ENCODE data around the gene LCN2.

- PRO-cap = no peak
Measured at GRCh38 chr9:128141876-128142624, 7.2 kb upstream of the LCN2 start.

- PRO-cap = bidirectional peak, plus-strand start at chr9:128149453, minus-strand start at chr9:128149306
Measured at GRCh38 chr9:128148922-128149996, at the start of gene LCN2. Gene LCN2, plus strand, starts transcription at chr9:128149453.

GRCh38 chr9:128169791-128170566 lies 9.9 kb downstream of the BBLN start:
- PRO-cap = no peak

GRCh38 chr9:128456555-128457373 lies 958 bp downstream of the ODF2 start:
- PRO-cap = no peak

- PRO-cap = no peak
Measured at GRCh38 chr9:128555210-128555708, 2.9 kb downstream of the SPTAN1 start.

- PRO-cap = no peak
Measured at GRCh38 chr9:128580847-128581191, 28.4 kb downstream of the SPTAN1 start.

DNA sequence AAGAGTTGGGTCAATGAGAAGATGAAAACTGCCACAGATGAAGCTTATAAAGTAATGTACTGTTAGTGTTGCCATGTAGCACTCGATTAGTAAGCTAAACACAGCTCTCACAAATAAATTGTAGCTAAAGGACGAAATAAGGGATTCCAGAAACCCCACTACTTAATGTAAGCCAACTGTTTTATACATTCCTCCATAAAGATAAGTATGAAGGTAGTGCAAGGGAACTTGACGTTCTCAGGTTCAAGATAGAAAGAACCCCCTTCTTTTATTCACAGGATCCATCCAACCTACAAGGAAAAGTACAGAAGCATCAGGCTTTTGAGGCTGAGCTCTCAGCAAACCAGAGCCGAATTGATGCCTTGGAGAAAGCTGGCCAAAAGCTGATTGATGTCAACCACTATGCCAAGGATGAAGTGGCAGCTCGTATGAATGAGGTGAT lies 30.4 kb downstream of the SPTAN1 start:
- PRO-cap = no peak

DNA sequence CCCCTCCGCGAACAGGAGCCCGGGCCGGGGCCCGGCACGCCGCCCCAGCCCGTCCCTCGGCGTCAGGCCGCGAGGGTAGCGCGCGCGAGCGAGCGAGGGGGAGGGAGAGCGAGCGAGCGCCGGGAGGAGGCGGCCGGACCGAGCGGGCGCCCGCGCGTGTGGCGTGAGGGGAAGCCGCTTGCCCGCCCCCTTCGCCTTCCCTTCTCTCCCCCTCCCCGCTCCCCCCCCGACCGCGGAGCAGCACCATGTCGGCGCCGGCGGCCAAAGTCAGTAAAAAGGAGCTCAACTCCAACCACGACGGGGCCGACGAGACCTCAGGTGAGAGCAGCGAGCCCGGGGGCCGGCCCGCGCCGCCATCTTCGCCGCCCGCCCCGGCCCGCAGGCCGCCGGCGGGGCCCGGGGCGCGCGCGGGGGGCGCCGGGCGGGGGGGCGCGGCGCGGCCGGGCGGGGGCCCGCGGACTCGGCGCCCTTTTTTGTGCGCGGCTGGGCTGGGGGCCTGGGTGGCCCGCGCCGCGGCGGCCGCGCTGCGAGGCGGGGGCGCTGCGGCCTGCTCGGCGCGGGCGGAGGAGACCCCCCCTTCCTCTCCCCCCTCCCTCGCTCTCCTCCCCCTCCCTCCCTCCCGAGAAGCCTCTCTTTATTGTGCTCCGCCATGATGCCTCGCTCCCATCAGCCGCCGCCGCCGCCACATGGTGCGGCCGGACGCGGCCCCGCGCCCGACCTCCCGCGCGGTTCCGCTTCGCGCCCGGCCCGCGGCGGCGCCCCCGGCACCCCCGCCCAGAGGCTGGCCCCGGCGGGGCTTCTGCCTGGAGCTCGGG lies 523 bp downstream of the SET start:
- PRO-cap = bidirectional peak, plus-strand start at position 106 of the sequence, minus-strand start at position 163 of the sequence

- PRO-cap = no peak
Measured at GRCh38 chr9:128696404-128697303, 5.6 kb upstream of the PKN3 start.

- PRO-cap = no peak
Measured at GRCh38 chr9:128765450-128766015, 6.2 kb downstream of the ZER1 start.

DNA sequence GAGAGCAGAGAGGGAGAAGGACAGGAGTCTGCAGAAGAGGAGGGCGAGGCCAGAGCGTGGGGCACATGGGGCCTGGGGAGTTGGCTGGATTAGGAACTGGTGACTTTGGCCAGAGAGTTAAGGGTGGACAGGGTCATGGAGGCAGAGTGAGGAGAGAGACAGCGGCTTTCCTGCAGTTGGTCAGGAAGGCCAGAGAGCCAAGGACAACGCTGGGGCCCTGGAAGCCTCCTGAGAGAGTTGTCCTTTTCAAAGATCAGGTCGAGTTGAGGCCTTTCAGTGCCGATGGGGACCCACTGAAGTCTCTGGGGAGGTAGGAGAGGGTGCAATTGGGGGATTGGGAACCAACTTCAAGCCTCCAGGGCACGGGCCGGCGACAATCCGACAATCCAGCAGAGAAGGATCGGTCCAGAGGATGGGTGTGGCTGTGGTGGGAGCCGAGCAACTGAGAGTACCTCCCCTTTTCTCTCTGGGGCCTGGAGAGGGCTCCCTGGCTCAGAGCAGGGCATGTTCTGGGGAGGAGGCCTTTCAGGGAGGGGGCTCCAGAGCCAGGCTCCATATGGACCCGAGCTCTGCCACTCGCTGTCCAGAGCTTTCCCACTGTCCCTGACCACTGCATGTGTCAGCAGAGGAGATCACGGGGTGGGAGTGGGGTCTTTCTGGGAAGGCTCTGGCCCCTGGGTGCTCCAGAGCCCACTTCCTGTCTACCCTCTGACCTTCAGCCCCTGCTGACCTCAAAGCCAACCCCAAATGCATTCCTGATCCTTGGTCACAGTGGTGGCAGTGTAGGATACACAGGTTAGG lies 7.5 kb upstream of the PHYHD1 start:
- PRO-cap = bidirectional peak, plus-strand start at position 586 of the sequence, minus-strand start at position 398 of the sequence

DNA sequence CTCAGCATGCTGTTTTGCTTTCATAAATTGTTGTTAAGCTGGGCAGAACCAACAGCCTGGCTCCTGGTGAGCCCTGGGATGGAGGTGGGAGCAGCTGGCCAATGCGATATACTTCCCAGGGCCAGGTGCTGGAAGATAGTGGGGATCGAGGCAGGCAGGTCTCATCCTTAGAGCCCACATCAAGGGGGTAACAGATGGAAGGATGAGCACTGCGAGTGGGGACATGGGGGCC lies 5.2 kb upstream of the PHYHD1 start:
- PRO-cap = no peak

GRCh38 chr9:128946083-128946932 lies 1.1 kb downstream of the DOLK start:
- PRO-cap = no peak

GRCh38 chr9:129114672-129115020 lies 3.4 kb downstream of the PTPA start:
- PRO-cap = no peak

GRCh38 chr9:129126568-129127108 lies 15.4 kb downstream of the PTPA start:
- PRO-cap = no peak

GRCh38 chr9:129139749-129140478 lies 28.7 kb downstream of the PTPA start:
- PRO-cap = bidirectional peak, plus-strand start at chr9:129139793, minus-strand start at chr9:129139608; bidirectional peak, plus-strand start at chr9:129140114, minus-strand start at chr9:129139929

DNA sequence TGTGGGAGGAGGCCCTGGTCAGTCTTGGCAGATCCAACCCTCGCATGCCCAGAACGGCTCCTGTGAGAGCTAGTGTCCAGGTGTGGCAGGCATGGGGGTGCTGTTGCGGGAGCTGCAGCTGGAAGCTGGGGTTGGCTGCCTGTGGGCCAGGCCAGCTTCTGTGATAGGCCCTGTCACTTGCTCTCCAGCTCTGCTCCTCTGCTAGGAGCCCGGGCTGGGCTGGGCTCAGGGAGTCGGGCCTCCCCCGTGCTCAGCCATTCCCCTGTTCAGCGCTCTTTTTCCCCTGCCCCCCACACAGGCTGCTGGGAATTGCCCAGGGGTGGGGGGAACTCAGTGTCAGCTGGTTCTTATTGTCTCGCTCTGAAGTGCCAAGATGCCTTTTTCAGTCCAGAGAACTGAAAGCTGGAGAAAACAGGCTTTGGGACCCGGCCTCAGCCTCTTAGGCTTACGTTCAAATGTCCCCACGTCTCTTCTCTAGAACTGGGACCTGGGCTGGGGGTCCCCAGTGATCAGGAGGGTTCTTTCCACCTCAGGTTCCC lies 31.4 kb downstream of the IER5L start:
- PRO-cap = unidirectional peak, plus-strand start at position 385 of the sequence

- PRO-cap = no peak
Measured at GRCh38 chr9:129147332-129147760, 30.7 kb downstream of the IER5L start.

- PRO-cap = no peak
Measured at GRCh38 chr9:129208150-129208996, 30.3 kb upstream of the IER5L start.

- PRO-cap = no peak
Measured at GRCh38 chr9:129242520-129243477, 64.7 kb upstream of the IER5L start.